PFSK-1 (cell line): ENCODE data around the gene TCF7L2.

DNA sequence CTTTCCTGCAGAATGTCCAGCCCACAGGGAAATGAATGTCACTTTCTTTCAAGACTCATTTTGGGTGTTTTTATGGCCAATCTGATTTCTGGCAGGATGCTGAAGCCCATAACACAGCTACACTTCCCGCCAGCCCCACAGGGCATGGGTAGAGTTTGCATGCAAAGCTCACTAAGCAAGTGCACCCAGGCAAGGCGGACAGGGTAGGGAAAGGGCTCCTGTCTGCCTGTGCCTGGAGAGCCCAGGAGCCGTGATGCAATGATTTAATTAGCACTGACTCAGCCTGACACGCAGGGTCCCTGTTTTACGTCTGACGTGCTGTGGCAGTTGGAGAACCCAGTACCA is 26.2 kb upstream of the GPAM start:
- RRBS, result no CpG with 5 or more reads among the region's 6 CpGs

- RRBS, result no CpG with 5 or more reads among the region's 7 CpGs
Observed at GRCh38 chr10:112262581-112263082, 20.6 kb upstream of the TECTB start.

- RRBS, result no CpG with 5 or more reads among the region's 7 CpGs
Observed at GRCh38 chr10:112372114-112372548, 1.8 kb upstream of the ACSL5 start.

DNA sequence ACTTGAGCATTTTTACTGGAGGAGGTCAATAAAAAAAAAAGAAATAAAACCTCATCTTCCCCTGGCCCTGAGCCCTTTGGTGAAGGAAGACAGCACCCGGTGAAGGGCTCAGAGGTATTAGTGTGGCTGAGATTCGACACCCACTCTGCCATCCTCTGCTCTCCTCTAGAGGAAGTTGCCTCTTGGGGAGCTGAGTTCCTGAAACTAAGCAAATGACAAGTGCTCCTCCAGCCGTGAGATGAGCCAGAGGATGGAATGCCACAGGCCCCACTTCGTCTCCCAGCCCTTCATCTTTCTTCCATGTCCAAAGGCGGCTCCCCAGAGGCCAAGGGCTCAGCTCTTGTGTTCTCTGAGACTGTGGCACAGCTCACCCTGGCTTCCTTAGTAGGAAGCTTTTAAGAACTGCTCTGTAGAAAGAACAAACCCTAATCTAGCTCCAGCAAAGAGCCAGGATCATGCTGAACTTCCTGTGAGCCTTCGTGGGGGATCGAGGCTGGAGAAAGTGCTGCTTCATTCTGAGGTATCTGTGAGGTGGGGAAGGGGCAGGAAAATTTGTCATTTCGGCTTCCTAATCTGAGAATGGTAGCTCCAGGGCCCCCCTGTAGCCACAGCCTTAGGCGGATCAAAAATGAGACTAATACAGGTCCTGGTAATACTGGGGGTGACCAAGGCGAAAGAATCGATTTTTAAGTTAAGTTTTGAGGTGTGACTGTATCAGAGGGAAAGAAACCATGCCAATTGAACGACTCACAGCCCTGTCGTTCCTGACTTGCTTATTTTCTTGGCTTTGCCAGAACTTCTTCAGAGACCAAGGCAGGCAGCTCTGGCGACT is 1.3 kb downstream of the ACSL5 start:
- RRBS, result no CpG with 5 or more reads among the region's 14 CpGs

- RRBS, result 31% methylated on average over 4 of the region's 17 CpGs
Observed at GRCh38 chr10:112375855-112376530, 2.1 kb downstream of the ACSL5 start.

DNA sequence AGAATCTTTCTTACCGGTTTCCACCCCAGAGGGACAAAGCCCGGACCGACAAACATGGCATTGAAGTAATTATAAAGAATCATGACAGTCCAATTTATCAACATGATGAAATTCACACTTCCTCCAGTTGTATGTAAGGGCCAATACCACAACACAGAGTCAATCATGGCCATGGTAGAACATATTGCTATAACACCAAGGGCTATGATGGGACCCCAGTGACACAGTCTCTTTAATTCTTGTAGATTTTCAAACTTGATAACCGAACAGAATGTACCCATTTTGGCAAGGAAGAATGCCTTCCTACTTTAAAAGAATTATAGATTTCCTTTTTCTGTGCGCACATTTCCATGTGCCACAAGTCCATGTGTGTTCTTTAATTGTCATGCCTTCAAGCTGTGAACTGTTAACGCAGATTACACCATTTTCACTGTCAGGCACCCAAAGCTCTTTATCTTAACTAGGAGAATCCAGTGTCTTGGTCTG is 1.5 kb downstream of the ZDHHC6 start:
- RRBS, result no CpG with 5 or more reads among the region's 6 CpGs

- RRBS, result no CpG with 5 or more reads among the region's 9 CpGs
Observed at GRCh38 chr10:112715553-112716151, 234.4 kb upstream of the TCF7L2 start.

GRCh38 chr10:112765550-112766223 is 184.4 kb upstream of the TCF7L2 start:
- RRBS, result no CpG with 5 or more reads among the region's 6 CpGs

DNA sequence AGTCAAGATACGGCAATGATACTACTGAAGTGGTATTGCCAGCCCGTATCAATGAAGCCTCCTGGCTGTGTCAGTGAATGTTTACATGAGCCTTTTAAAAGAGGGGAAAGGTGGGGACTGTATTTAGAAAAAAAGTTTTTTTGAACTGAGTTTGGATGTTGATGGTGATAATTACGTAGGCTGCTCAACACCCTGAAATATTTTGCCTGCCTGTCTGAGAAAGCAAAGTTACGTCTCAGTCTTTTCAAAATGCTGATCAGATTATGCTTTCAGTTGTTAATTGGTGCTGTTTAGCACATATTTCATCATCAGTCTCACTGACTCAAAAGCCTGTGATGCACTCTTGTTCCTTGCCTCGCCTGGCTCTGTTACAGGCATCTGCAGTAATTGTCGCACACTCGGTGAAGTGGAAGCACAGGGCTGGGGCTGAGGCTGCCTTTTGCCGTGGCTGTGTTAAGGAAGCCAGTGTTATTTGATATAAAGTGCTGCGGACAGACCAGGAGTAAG is 157.3 kb upstream of the TCF7L2 start:
- RRBS, result no CpG with 5 or more reads among the region's 9 CpGs

- RRBS, result no CpG with 5 or more reads among the region's 7 CpGs
Observed at GRCh38 chr10:112831437-112831816, 118.6 kb upstream of the TCF7L2 start.

- RRBS, result no CpG with 5 or more reads among the region's 4 CpGs
Observed at GRCh38 chr10:112916069-112916509, 34.0 kb upstream of the TCF7L2 start.

GRCh38 chr10:112950186-112950934 is at the start of gene TCF7L2:
Gene TCF7L2, plus strand, starts transcription at chr10:112950247.
- RRBS, result 2% methylated on average over 5 of the region's 32 CpGs

DNA sequence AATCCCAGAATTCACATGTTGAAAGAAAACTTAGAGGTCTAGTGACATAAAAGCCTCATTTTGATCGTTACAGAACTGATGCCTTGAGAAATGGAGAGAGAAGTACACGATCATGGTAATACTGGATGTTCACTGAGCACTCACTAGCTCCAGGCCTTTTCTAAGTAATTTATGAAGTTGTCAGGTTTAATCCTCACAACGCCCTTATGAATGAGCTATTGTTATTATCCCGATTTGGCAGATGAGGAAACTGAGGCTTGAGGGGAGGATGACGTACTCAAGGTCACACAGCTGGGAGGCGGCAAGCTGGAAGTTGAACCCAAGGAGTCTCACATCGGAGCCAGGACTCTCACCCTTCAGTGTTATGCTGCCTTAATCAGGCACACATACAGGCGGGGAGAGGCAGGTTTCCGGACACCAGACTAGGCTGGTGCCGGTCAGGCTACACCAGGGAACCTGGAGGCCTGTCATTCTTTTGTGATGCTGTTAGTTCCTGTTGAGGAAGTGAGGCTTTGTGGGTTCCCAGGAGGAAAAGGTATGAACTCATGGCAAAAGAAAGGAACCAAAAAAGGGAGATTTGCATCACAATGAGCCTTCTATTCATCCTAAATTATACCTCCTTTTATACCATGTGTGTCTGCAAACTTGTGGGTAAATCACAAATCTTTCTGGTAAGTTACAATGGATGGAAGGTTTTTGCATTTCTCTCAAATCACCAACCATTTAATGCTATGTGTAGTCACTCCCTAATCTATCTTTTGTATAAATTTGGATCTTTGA is 103.7 kb downstream of the TCF7L2 start:
- RRBS, result no CpG with 5 or more reads among the region's 10 CpGs

GRCh38 chr10:113087173-113087985 is 137.3 kb downstream of the TCF7L2 start:
- RRBS, result no CpG with 5 or more reads among the region's 8 CpGs

- RRBS, result no CpG with 5 or more reads among the region's 10 CpGs
Observed at GRCh38 chr10:113384814-113385332, 168.0 kb upstream of the HABP2 start.

- RRBS, result no CpG with 5 or more reads among the region's 8 CpGs
Observed at GRCh38 chr10:113557897-113558217, 5.0 kb downstream of the HABP2 start.

DNA sequence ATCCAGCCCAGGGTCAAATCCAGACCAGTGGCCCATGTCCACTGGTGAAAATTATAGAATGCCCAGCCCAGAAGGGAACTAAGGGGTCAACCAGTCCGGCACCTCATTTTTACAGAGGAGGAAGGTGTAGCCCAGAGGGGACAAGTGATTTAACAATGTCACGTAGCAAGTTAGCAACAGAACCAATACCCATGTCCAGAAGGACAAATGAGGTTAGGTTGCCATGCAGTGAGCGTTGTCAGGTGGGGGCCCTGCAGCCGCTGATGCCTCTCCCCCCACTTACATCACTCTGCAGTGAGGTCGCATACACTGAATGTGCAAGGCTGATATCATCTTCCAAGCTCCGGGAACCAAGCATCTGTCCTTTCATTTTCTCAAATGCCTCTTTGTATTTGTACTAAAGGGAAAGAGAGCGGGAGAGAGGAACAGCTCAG is 49.9 kb downstream of the NRAP start:
- RRBS, result no CpG with 5 or more reads among the region's 7 CpGs

DNA sequence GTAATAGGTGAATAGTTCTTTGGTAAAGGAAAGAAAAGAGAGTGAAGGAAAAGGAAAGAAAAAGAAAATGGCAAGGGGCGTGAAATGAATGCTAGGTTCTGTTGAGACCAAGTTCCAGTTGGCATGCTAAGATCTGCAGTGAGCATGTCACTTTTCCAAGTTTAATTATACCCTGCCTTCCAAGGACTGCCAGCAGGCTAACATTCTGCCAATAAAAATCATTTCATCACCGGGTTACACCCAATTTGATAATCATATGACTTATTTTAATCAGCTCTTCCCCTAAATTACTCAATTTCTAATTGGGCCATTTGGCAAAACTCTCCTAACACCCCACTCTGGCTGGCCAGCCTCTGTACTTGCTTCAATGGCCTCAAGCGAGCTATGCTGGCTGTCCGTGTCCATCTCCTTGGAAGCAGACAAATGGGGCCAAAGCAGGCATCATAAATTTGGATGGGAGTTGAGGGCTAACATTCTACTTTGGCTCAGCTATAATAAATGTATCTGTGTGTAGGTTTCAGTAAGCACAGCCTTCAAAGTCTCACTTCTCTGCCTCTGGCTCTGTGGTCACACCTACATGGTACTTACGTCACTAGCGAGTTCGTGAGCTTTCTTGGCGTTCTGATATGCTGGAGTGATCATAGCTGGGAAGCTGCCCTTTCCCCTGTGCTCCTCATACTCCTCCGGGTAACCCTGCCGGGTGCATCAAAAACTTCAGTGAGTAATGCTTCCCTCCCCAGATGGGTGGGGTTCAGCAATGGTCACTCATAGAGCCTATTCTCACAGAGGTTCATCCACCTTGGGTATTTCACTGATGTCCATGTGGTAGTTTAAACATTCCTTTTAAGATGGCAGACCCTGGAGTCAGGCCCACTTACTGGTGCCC is 17.3 kb downstream of the NRAP start:
- RRBS, result no CpG with 5 or more reads among the region's 10 CpGs